ENCODE results near the genes DNASE1 and UBALD1.

GRCh38 chr16:3458944-3459477 is 15.5 kb downstream of the NAA60 start:
- PRO-cap: no peak

GRCh38 chr16:3496297-3496955 is 1.1 kb upstream of the C16orf90 start:
- PRO-cap: no peak

GRCh38 chr16:3622009-3622356 is 10.6 kb upstream of the SLX4 start:
- PRO-cap: no peak

DNA sequence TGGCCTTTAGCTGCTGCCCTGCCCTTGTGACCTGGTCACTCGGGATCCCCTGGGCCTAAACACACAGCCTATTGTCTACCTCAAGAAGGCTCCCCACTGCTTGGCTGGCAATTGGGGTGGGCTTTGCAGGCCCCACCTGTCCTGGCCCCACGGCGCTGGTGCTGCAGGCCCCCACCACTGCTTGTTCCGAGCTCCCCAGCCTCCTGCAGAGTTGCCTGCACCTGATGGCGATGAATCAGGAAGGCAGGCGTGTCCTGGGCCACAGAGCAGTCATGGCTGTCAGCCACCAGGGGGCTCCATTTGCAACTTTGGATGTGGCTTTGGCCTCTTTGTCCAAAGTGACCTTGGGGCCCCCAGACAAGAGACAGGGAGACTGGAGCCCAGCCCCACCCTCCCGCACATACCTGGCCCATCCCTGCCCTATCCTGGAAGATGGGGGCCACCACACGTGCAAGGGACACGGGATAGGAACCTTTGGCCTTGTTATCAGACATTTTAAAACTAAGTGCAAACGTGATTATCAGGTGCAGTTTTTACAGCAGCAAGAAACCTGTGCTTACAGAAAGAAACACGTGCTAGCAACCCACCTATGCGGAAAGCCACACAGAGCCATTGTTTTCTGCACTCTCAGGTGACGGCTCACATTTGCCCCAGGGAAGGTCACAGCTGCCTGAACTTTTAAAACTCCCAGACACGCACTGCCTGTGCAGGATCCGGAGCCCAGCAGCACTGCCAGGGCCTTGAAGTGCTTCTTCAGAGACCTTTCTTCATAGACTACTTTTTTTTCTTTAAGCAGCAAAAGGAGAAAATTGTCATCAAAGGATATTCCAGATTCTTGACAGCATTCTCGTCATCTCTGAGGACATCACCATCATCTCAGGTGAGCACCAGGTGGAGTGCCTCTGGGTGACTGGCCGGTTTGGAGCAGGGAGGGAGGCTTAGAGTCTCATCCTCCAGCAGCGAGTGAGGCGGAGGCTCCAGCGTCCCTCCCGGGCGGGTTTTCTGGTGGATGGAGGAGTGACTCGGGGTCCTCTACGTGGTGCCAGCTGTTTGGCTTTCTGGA is at the start of gene DNASE1:
Gene DNASE1, plus strand, starts transcription at position 527 of the 1,063 bp plus-strand sequence.
- PRO-cap: no peak

DNA sequence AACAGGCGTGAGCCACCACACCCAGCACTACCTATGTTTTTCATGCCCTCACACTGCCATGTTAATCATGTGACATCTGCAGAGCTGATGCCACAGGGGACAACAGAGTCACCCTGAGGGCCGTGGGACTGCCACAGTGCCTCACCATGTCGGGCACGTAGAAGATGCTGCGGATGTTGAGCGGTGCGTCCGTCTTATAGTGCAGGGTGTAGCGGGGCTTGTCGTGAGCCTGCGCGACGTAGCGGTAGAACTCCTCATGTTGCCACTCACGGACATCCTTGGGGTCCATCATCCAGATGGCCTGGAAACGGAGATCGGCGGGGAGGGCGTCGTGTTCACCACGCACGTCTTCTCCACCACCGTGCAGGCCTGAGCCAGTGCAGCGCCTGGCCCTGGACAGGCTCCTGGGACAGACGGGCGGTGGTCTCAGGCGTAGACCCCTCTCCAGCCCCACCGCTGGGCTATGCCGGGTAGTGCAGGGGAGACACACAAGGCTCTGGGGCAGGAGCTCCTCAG is 19.8 kb downstream of the DNASE1 start:
- PRO-cap: no peak

DNA sequence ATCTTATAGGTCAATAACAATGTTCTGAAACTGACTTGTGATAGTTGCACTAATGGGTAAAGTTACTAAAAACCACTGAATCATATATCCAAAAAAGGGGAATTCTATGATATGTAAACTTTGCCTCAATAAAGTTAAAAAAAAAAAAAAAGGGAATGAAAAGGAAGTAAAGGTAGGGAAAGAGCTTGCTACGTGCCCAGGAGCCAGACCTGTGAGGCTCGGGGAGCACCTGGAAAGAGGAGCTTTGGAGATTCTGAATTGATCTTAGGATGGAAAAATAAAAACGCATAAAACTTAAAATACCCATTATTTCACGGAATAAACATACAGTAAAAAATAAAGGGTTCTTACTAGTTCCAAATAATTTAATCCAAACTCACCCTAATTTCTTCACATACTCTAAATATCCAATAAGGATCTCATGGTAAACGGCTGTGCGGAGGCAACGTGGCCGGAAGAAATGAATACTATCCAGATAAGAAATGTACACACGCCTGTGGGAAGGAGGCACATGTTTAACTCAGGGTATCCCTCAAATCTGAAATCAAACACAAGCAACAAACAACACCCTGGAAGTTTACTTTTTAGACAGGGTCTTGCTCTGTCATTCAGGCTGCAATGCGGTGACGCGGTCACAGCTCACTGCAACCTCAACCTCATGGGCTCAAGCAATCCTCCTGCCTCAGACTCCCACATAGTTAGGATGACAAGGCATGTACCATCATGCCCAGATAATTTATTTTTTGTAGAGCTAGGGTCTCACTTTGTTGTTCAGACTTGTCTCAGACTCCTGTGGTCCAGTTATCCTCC is 21.1 kb upstream of the TRAP1 start:
- PRO-cap: no peak

- PRO-cap: no peak
Observed at GRCh38 chr16:3793112-3793785, 75.9 kb upstream of the TRAP1 start.

DNA sequence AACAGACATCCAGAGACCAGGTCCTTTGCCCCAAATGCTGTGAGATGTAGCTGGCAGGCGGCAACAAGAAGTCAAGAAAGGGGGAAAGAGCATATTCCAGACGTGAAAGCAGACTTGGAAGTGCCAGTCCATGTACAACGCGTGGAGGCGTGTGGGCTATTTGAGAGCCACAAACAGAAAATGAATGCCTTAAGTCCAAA is 16.5 kb downstream of the CREBBP start:
- PRO-cap: no peak

DNA sequence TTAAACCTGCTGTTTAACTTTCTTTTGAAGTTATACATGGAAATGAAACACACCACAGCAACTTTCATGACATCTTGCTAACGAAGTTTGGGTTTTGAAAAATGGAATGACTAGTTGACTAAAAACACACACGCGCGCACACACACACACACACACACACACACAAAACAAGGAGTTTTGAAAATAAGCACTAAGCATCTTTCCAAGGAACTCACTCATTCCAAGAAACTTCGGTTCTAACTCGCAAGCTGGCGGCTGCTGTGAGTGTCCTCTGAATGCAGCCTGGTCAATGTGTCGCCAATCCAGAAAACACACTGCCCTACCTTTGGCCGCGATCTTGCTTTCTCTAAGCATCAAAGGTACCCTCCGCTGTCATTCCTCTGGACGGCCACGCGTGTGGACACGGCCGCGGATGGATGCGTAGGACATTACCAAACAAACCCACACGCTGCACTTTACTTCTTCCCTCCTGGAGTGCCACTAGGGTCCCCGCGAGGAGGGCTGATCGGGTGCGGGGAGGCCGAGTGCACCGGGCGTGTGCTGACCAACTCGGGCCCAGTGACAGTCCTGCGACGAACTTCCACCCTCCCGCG is 1.3 kb downstream of the CREBBP start:
- PRO-cap: no peak

DNA sequence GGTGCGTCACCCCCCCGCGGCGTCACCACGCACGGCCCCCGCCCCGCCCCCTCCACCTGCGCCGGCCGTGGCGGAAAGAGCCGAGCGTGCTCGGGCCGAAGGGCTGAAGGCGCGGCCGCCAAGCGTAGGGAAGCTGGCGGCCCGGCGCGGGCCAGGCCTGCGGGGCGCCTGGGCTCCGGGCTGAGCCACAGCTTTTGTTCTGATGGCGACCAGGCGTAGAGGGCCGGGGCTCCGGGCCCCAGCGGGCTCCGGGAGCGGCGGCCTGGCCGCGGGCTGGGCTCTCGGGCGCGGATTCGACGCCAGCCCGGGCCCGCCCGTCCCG is 234 bp upstream of the CREBBP start:
- PRO-cap: bidirectional peak, plus-strand start at position 127 of the sequence, minus-strand start outside the sequence

DNA sequence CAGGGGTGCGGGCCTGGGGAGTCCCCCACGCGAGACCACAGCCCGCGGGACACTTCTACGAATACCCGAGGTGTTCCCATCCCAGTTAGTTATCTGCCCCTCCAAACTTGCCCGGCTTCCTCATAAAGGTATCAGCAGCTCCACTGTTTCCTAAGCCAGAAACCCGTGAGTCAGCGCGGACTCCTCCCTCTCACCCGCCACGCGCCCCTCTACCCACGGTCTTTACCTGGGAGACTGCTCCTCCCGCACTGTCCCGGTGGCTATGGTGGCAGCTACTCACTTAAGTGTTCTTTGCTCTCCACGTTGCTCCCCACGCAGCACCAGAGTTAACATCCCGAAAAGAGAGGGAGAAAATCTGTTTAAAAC is 1.1 kb upstream of the CREBBP start:
- PRO-cap: no peak

GRCh38 chr16:4067697-4067968 is 48.6 kb downstream of the ADCY9 start:
- PRO-cap: no peak

DNA sequence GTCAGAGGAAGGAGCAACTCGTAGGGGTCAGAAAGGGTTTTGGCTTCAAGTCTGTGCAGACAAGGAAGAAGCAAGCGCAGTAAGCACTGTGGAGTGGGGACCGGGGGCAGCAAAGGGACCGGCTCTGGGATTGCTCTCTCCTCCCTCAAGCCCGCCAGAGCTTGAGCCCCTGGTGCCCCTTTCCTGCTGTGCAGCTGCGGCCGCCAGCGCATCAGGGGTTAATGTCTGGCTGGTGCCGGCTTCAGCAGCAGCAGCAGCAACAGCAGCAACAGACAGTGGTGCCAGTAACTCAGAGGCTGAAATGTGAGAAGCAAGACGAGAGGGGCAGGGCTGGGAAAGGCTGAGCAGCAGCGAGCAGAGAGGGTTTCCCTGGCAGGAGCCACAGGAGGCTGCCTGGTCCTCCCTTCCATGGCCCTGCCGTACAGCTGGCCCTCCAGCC is 20.9 kb upstream of the TFAP4 start:
- PRO-cap: no peak

DNA sequence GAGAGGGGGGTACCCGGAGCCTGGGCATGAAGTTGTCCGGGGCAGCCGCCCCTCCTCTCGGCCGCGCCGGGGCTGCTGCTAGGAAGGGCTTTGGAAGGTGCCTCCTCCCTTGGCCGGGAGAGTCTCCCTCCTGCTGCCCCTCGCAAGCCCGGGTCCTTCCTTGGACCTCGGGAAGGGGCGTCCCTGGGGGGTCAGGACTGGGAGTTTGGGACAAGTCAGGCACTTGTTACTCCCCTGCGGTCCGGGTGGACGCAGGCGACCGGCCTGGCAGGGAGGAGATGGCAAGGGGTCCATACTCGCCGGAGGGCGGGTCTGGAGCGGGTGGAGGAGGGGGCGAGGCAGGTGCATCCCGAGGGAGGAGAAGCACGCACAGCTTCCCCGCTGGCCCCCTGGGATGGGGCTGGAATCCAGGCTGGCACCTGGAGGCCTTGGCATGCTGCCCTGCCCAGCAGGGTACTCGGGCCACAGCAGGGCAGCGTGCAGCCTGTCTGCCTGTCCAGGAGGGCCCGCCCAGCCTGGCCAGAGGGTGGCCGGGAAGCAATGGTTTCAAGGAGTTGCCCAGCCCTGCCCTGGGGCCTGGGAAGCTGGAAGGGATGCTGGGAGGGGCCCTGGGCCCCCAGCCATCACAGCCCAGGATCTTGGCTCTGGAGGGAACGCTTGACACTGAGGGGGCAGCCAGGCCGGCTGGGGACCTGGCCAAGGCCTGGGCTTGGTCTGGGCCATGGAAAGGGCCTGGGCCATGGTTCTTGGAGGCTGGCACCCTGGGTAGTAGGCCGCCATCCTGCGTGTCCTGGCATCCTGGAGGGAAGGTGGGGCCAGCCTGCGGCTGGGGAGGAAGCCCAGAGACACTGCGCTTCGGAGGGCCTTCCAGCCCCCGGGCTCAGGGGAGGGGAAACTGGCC is 984 bp downstream of the GLIS2 start:
- PRO-cap: no peak

GRCh38 chr16:4327677-4328813 is 12.2 kb downstream of the GLIS2 start:
- PRO-cap: bidirectional peak, plus-strand start at chr16:4328386, minus-strand start at chr16:4328270

DNA sequence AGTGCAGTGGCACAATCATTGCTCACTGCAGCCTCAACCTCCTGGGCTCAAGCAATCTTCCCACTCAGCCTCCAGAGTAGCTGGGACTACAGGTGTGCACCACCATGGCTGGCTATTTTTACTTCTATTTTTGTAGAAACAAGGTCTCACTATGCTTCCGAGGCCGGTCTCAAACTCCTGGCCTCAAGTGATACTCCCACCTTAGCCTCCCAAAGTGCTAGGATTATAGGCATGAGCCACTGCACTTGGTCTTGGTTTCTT is 5.1 kb upstream of the VASN start:
- PRO-cap: no peak

- PRO-cap: no peak
Observed at GRCh38 chr16:4399920-4400247, 16.5 kb downstream of the CORO7 start.

GRCh38 chr16:4401378-4401986 is 14.9 kb downstream of the CORO7 start:
- PRO-cap: no peak

DNA sequence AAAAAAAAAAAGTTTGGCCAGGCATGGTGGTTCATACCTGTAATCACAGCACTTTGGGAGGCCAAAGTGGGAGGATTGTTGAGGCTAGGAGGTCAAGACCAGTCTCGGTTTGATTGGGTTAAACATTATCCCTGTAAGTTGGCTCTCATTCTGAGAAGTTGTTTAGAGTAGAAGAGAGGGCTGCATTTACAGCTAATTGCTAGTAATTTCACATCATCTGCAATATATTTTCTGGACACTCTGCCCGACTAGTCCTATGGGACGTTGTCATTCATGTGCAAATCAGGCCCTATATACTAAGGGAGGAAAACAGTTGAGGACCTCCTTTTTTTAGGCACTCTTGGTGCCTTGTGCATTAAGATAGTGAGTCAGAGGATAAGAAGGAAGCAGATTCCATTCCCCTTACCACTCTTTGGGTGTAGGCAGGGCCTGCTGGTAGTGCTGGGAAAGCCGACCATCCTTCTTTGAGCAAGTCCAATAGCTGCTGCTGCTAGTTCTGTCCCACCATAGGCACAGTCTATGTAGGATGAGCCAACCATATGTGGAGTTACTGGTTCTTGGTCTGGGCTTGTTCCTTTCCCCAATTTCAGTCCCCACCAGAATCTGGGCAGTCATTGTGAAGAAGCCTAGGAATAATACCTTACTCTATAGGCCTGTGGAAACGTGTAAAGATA is 18.8 kb downstream of the HMOX2 start:
- PRO-cap: no peak

GRCh38 chr16:4614489-4615164 is at the start of gene UBALD1:
TSS of gene UBALD1 (minus strand) at chr16:4614888.
- PRO-cap: bidirectional peak, plus-strand start at chr16:4615096, minus-strand start at chr16:4614831

Measured in NALM6 (cell line).